Pericardium fibroblast (primary cell): ENCODE data around the genes PRR23B and SPSB4.

- RAMPAGE, long total RNA = no peak
Measured at GRCh38 chr3:138750461-138750926, 84.2 kb downstream of the PIK3CB start.

DNA sequence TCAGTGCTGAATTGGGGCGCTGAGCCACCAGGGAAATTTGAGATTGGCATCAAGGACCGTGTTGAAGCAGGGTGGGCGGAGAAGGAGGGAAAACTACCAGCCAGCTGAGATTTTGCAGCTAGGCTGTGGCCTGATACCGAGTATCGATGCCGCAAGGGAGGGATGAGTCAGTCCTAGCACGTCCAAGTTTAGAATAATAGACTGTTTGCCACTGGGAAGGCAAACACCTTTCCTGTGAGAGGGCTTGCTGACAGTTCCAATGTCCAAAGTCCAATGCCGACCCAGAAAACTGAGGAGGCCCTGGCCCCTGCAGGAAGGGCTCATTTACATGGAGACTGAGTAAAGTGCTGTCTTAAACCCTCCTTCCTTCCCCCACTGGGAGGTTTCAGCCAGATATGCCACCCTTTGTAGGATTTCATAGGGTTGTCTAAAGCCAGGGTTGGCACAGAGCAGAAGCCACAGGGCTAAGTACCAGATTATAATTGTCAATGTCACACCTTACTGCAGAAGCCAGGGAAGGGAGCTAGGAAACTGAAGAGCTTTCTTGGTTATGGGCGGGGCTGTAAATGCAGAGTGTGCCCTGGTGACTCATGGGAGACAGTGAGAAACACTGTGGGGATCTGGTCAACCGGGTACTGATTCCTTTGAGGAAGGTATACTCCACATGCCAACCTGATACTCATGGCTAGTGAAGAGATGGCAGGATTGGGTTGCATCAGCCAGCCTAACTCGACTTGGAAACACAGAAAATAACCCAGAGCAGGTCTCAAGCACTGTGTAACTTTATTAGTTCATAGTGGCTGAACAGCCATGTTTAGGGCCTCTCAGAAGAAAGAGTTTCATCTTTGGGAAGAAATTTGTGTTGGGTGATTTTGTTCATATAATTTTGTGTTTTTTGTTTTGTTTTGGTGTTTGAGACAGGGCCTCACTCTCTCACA, 28.5 kb upstream of the PIK3CB start:
- RAMPAGE, long total RNA = no peak

- RAMPAGE, long total RNA = no peak
Measured at GRCh38 chr3:138939239-138940377, 7.3 kb downstream of the FOXL2 start.

DNA sequence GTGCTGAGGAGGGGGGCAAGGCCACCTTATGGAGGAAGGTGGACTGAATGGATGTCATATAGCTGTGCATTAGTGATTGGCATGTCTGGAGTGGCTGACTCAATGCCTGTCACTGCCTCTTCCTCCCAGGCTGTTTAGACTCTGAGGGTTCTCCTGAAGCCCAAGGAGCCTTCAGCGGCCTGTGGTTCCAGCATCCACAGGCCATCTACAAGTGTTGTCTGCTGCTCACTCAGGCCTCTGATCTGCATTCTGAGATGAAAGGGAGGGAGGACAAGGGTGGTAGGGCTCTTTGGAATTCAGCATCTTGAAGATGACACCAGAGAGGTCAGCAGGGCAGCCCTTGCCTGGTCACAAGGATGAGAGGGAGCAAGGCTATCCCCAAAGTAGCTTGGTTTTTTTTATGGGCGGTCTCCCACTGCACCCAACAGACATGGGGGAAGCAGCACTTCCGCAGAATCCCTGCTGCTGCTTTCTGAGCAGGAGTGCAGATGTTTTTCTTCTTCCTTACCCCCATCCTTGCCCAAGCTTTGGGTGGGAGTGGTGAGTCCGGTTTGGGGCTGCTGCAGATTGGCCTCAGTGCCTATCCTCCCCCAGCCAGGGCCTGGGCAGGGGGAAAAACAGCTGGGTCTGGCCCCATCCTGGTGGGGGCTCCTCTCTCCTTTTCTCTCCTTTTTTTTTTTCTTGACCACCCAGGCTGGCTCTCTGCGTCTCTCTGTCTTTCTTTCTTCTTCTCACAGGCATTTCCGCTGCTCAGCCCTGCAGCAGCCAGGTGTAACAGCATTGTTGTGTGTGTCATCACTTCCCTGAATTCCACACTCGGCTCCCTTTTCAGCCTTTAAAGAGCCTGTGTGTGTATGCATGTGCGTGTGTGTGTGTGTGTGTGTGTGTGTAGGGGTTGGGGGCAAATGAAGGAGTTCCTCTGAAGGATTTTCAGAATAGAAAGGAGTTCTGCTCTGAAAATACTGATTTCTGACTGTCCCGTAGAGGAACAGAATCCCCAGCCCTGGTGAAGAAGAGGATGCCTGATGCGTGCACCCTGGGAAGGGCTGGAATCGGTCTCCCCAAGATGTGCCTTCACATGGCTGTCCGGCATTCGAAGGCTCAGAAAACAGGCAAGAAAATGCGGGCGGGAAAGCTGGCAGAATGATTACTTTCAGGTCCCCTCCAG, 1.9 kb downstream of the FOXL2NB start:
- RAMPAGE, long total RNA = no peak

GRCh38 chr3:138951176-138951584, 4.2 kb downstream of the FOXL2NB start:
- RAMPAGE, long total RNA = no peak

DNA sequence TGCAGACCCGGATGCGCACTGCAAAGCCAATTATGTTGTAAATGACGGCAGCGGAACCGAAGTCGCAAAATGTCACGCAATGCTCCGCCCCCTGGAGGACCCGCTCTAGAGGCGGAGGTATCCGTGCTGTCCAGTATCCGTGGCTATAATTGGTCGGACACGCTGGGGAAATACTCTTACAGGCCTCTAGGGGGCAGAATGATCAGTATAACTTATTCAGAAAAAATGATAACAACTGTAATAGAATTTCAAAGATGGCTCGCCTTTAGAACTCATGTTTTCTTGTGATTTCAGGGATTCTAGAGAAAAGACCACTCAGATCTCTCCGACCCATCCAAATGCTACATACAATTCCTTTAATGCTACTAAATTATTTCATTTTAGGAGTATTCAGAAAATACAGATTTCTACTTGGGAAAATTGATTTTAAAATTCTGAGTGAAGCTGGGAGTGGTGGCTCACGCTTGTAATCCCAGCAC, at the start of gene PRR23B:
Gene PRR23B (minus strand): TSS at position 7 of the 479 bp plus-strand sequence.
- RAMPAGE, long total RNA = no peak

- RAMPAGE, long total RNA = no peak
Measured at GRCh38 chr3:139540742-139541213, 1.2 kb upstream of the RBP1 start.

DNA sequence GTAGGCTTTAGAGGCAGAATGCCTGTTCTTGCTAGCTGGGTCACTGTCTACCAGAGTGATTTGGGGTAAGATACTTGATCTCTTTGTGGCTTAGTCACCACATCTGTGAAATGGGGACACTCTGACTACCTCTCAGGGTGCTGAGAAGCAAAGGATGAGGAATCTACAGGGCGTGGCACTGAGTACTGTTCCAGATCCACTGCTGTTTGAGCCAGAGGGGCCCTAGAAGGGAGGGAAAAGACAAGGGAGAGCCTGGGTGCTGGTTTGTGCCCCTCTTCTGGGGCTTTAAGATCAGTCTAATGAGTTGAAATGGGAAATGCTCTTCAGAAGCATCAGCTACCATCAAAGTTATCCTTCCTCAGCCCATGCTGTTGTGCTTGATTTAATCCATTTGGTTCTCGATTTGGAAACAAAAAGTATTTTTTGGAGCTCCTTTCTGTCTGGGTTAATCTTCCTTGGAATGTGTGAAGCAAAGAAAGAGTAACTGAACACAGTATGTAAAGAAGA, 2.6 kb upstream of the RBP1 start:
- RAMPAGE, long total RNA = no peak

DNA sequence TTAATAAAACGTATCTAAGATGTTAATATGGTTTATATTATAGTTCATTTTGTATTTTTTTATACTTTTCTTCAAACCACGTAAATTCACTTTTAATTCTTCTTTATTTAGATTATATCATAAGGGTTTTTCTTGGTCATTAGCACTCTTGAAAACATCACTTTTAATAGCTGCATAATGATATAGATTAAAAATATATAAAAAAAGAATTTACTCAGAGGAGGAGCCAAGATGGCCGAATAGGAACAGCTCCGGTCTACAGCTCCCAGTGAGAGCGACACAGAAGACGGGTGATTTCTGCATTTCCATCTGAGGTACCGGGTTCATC, 51.2 kb upstream of the RBP1 start:
- RAMPAGE, long total RNA = no peak

- RAMPAGE, long total RNA = no peak
Measured at GRCh38 chr3:139936545-139936917, 1.5 kb downstream of the CLSTN2 start.

DNA sequence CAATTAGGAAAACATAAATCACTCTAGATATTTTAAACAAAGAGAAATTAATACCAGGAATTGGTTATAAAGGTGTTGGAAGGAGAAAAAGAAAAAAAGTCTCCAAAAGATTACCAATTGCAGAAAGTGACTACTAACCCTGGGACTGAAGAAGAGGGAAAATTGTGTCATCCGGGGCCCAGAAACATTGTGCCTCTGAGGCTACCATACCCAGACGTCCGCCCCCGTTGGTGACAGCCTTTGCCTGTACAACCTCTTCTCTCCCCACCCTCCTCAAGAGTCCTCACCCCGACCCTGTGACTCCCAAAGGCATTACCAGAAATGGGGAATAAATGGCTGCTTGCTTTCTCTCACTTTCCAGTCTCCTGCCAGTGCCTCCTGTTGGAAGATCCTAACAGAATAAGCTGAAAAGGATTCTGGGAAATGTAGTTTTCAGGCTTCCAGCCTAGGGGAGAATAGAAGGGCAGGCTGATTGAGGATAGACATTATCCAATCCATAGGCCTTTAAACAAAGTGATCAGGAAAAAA, 30.8 kb upstream of the SLC25A36 start:
- RAMPAGE, long total RNA = no peak

DNA sequence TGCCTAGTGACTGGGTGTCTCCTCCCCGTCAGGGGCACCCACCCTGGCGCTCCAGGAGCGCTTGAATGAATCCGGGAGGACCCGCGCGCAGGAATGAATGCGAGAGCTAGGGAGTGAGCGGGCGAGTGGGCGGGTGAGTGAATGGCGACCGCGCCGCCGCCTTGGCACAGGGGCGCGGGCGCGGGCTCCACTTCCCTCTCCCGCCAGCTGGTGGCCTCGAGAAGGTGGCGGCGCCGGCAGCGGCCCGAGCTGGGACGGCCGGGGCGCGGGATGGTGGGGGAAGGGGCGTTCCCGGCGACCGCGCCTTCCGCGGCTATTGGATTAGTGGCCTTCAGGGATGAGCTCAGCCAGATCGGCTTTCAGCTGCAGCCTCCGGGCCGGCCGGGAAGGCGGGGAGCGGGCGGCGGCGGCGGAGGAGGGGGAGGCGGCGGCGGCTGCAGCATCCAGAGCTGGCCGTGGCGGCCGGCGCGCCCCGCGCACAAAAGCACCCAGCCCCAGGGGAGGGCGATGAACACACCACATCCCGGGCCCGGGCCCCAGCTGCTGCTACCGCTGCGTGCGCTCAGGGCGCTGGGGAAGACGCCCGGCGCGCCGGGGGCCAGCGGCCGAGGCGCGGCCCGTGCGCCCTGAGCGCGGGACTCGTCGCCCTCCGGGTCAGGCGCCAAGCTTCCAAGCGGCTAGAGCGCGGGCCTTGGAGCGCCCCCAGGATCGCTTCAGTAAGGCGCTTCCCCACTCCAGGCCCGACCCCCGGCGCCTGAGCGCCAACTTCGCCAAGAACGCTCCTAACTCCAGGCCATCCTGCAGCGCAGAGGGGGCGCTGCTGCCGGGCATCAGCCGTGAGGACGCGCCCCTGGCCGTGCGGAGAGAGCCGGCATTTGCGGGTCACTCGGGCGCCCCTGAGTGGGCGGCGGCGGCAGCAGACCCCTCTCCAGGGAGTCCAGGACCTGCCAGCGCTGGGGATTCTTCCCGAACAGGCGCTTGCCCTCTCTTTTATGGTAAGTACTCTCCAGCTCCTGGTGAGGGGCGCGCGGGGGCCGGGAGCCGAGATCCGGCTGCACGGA, at the start of gene SPSB4:
Gene SPSB4 (plus strand): TSS at position 350 of the 1,061 bp plus-strand sequence.
- RAMPAGE, long total RNA = no peak

DNA sequence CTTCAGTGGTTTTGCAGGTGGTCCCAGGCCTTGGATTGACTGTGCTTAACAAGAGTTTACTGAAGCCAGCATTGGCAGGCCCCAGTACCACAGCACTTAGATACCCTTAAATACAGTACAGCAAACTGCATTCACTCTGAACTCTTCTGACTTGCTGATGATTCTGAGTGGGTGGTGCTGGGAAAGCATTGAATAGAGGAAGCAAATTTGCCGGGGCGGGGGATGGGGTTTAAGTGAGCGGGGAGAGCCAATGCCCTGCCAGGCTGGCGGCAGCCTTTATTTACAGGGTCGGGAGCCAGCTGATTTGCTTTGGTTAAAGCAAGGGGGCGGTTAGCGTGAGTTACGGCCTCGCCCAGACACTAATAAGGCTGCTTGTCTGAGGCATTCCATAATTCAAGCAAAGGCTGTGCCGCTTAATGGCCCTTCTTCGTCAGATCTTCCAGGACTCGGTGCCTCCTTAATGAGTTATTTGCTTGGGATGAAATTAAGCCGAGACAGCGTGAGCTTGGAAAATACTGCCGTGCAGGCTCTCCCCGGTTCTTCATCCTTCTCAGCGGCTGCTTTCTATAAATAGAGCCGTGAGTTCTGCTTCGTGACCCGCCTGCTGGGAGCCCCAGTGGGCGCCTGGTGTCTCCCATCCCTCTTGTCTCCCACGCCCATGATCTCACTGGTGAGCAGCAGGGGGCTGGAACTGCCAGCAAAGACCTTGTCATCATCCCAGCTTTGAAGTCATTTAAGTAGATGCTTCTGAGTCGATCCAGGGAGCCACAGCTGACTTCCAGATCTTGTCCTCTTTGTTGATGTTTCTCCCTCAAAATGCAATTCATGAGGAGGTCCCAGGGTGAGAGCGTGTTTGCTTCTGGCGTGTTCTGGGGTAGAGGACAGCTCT, 25.8 kb downstream of the SPSB4 start:
- RAMPAGE, long total RNA = no peak

DNA sequence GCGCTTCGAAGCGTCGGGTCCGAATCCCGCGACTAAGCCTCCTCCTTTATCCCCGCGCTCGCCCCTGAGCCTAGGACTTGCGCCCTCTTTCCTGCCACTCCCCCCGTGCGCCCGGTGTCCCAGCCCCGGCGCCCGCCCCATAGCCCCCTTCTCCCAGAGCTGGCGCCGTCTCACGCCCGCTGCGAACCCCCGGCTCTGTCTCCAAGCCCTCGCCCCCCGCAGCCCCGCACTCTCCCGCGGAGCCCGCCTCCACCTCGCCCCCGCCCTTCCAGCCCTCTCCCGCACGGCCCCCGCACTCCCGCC, 387 bp downstream of the PXYLP1 start:
- RAMPAGE, long total RNA = no peak

DNA sequence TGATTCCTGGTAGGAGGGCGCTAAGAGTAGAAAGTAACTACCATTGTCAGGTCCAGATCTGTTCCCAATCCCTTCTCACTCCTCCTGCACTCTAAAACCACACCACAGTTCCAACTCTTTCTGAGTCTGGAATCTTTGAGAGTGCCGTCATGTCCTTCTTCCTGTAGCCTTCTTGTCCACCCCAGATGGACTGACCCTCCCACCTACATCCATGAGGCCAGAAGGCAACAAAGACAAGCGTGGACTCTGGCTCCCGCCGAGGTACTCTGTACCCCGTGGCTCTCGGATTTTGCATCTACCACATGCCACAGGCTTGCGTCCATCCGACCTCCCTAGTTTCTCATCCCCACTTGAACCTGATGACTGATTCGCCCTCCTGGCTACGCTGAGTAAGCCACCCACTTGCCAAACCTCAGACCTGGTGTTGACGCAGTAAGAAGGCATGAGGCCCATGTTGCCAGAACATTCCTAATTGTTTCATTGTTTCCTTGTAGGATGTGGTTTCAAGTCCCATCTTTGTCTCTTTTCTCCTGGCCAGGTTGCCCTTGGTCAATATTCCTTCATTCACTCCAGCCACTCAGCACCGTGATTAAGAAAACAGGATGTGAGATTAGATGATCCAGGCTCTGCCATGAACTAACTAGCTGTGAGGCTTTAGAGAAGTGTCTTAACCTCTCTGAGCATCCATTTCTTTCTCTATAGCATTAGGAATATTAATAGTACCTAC, 1.1 kb upstream of the ZBTB38 start:
- RAMPAGE, long total RNA = no peak

DNA sequence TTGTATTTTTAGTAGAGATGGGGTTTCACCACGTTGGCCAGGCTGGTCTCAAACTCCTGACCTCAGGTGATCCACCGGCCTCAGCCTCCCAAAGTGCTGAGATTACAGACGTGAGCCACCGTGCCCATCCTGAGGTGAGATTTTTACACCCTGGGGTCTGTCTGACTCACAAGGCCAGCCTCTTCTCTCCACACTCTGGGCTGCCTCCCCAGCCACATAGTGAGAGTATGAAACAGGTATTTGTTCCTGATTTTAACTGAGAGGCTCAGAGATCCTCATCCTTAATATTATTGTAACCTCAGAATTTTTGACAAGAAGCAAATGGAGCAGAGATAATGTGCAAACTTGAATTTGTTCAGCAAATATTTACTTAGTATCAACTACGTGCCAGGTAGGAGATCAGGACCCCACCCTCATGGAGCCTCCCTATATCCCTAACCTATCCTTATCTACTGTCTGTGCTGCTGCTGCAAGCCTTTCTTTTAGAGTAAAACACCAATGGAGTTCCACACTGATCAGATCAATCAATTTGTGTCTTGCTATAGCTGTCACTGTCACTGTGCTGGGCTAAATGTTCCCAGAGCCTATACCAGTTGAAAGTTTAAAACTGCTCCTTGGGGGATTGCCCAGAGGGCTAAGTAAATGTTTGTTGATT, 41.0 kb downstream of the ZBTB38 start:
- RAMPAGE, long total RNA = no peak

- RAMPAGE, long total RNA = no peak
Measured at GRCh38 chr3:141416233-141417189, 48.2 kb downstream of the ZBTB38 start.

GRCh38 chr3:141421521-141421975, 53.2 kb downstream of the ZBTB38 start:
- RAMPAGE, long total RNA = no peak

GRCh38 chr3:141425898-141426286, 57.6 kb downstream of the ZBTB38 start:
- RAMPAGE, long total RNA = no peak

- RAMPAGE, long total RNA = no peak
Measured at GRCh38 chr3:141485627-141486611, 908 bp upstream of the RASA2 start.